Airway epithelial cell (primary cell): ENCODE results near the gene RND3.

DNA sequence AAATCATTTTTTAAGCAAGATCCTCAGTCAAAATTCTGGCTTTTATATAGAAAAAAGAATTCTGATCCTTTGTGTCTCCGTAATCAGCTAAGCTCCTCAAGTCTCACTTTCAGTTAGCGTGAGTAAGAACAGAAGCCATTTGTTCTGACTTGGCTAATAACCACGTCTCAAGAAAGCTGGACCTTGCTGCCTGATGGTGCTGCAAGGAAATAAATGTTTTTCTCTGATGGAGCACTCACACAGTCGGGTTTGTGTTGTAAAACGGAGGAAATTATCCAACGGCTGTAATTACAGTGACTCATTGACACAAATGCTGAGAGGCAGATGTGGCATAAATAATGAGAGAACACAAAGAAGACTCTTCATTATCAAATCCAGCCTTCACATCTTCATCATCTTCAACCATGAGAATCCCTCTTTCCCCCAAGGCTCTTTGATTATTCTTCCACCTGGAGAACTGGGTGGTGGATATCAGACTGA, 252.7 kb downstream of the RND3 start:
- RAMPAGE, long total RNA = no peak

GRCh38 chr2:150466082-150466638, 21.3 kb downstream of the RND3 start:
- RAMPAGE, long total RNA = no peak

DNA sequence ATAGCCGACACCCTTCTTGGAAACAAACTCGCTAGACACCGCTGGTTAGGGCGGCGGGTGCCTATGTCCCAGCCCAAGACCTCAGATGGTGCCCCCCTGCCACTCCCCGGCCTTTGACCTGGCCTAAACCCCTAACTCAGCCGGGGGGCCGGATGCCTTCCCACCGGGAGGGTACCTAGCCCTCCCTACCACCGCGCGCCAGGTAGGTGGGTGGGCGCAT, 1.9 kb downstream of the RND3 start:
- RAMPAGE, long total RNA = no peak

DNA sequence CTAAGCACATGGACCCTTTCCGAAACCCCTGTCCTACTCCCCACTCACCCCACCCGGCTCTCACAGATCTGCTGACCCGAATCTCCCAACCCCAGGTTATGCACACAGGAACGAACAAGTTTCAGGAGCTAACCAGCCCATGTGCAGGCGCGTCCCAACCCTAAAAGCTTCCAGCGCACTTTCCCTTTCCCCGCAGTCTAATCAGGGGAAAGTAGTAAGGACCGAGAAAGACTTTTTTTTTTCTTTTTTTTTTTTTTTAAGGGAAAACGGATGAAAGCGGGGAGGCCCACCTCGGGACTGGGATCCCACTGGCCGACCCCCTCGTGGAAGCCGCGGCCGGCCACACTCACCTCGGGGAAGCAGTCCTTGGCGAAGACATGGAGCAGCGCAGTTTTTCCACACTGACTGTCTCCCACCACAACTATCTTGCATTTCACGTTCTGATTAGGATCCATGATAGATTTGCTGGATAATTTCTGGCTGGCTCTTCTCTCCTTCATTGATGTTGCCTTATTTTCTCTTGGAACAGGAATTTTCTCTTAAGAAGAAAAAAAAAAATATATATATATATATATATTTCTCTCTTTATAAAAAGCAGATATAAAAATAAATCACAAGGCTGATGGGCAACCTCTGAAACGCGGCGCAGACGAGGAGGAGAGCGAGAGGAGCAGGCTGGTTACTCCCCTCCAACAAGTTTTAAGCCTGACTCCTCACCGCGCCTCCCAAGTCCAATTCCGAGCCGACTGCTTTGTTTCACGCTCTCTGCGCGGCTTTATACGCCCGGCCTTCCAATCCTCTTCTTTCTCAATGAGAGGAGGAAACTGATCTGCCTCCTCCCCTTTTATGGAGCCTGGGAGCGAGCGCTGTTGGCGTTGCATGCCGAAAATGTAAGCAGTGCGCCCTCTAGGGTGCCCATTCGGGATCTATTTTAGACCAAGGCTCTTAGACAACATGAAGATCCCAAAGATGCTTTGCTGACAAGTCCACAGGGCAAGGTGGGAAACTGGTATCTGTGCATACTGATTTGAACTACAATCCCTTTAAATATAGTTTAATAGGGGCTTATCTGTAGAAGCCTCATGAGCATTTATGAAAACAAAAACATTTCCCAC, at the start of gene RND3:
RND3 (minus strand) TSS at position 750 of the 1,115 bp plus-strand sequence.
- RAMPAGE, long total RNA = no peak

- RAMPAGE, long total RNA = no peak
Observed at GRCh38 chr2:150541561-150542035, 54.1 kb upstream of the RND3 start.

- RAMPAGE, long total RNA = no peak
Observed at GRCh38 chr2:151464929-151465684, 55.4 kb downstream of the RIF1 start.

DNA sequence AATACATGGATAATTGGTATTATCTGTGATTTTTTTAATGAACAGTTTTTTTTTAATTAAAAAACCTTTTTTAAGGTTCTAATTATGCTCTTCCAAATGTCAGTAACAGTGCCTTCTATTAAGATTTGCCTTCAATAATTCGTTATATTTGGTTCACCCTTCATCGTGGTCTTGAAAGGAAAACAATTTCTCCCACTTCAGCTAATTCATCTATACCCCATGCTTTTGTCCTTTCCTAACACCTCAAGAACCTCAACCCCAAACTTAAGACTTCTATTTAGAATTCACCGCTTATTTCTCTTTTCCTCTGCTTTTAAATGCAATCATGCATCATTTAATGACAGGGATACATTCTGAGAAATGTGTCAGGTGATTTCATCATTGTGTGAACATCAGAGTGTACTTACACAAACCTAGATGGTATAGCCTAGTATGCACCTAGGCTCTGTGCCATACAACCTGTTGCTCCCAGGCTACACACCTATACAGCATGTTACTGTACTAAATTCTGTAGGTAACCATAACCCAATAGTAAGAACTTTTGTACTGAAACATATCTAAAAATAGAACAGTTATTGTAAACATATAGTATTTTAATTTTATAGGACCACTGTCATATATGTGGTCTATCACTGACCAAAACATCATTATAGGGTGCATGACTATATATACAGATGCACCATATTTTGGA, 22.9 kb downstream of the ARL5A start:
- RAMPAGE, long total RNA = no peak

GRCh38 chr2:152387836-152388624, 53.1 kb downstream of the FMNL2 start:
- RAMPAGE, long total RNA = no peak

- RAMPAGE, long total RNA = no peak
Observed at GRCh38 chr2:152403468-152403835, 68.5 kb downstream of the FMNL2 start.

DNA sequence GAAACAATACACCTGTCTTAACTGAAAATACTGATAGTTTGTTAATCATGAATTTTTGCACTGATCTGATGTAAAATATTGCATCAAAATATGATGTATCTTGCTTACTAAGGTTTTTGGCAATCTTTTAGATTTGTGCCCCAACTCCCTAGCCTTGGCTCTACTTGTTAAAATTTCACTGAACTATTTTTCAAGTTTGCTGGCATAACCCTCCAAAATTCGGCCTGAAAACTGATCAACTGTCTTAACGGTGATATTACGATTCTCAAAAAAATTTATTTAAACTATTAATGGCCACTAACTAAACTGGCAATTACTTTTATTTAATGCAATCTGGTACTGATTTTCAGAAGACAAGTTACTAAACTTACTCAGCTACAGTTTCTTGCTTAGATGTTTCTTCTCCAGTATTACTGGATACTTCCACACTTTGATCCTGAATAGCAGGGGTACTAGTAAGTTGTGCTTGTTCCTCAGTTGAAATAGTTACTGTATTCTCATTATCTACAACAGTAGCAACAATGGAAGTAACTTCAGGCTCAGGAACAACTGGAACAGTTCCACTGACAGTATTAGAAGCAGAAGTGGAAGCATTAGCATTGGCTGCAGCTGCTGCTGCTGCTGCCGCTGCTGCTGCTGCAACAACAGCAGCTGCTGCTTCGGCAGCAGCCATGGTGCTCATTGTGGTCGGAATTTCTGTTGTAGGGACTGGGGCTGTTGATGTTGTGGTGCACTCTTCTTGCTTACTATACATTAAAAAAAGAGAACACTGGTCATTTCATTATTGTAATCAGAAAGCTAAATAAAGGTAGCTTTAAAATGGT, 41.0 kb downstream of the PRPF40A start:
- RAMPAGE, long total RNA = no peak

GRCh38 chr2:152679185-152679598, 38.1 kb downstream of the PRPF40A start:
- RAMPAGE, long total RNA = no peak

GRCh38 chr2:154449815-154450403, 248.6 kb upstream of the KCNJ3 start:
- RAMPAGE, long total RNA = no peak

GRCh38 chr2:154700201-154700621, 1.7 kb downstream of the KCNJ3 start:
- RAMPAGE, long total RNA = no peak

DNA sequence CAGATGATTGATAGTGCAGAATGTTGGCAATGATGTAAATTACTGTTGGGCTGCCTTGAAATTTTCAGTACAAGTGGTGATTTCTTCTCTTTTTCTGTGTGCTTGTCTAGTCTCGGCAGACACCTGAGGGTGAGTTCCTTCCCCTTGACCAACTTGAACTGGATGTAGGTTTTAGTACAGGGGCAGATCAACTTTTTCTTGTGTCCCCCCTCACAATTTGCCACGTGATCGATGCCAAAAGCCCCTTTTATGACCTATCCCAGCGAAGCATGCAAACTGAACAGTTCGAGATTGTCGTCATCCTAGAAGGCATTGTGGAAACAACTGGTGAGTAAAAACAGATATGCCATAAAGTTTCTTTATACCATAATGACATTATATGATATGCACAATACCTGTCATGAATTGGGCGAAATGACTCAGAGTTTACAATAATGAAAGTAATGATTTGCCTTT, 11.0 kb downstream of the KCNJ3 start:
- RAMPAGE, long total RNA = no peak

- RAMPAGE, long total RNA = no peak
Observed at GRCh38 chr2:156013546-156014228, 318.8 kb downstream of the NR4A2 start.

DNA sequence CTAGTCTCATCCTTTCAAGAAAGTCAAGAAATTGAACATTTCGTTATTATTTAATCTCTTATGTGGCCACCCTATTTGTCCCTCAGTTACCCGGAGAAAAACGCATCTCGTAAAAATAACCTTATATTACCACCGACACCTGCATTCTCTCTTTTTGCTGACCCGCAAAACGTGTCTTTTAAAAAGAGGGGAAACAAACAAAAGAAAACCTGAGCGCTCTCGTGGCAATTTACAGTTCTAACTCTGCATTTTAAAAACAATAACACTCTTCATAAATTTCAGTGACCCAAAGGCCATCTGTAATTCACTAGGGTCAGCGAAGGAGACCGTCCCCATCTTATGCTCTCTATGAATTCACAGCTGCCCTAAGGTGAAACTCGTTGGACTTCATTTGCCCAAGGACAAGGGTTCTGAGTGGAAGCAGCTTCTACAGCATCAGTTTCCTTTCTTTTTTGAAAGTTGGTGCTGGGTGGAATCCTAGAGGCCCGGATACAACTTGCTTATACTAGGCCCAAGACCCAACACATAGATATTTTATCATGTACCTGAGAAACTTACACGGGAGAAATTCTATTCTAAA, 9.2 kb downstream of the NR4A2 start:
- RAMPAGE, long total RNA = no peak

DNA sequence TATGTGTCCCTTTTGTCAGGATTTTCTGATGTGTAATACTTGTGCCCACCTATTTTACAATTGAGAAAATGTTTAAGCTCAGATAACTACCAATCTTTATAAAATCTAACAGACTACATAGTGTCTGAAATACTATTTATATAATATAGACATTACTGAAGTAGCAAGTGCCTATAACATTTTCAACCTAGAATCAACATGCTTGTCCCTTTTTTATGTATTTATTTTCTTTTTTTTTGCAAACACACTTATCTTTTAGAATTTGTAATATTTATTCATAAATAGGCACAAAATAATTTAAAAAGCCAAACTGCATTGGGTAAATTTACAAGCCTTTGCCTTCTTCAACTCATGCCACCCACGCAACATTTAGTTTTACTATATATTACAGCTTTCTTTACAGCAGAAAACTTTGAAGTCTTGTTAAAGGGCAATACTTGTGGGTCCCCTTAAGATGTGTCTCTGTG, 7.6 kb downstream of the NR4A2 start:
- RAMPAGE, long total RNA = no peak

DNA sequence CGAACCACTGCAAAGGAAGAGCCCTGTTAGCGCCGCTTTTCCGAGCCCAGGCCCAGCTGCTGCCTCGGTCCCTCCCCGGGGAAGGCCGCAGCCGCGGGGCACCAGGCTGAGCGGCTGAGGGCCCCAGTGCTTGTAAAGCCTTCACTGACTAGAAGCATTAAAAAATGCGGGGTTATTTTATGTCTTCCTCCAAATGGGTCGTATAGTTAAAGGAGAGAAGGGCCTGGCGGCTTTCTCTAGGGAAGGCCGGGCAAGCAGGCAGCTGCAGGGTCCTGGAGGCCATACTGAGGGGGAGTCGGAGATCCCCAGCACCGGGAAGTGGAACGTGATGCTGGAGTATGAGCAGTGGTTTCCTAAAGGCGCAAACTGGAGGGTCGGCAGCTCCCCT, 4.5 kb downstream of the NR4A2 start:
- RAMPAGE, long total RNA = no peak

DNA sequence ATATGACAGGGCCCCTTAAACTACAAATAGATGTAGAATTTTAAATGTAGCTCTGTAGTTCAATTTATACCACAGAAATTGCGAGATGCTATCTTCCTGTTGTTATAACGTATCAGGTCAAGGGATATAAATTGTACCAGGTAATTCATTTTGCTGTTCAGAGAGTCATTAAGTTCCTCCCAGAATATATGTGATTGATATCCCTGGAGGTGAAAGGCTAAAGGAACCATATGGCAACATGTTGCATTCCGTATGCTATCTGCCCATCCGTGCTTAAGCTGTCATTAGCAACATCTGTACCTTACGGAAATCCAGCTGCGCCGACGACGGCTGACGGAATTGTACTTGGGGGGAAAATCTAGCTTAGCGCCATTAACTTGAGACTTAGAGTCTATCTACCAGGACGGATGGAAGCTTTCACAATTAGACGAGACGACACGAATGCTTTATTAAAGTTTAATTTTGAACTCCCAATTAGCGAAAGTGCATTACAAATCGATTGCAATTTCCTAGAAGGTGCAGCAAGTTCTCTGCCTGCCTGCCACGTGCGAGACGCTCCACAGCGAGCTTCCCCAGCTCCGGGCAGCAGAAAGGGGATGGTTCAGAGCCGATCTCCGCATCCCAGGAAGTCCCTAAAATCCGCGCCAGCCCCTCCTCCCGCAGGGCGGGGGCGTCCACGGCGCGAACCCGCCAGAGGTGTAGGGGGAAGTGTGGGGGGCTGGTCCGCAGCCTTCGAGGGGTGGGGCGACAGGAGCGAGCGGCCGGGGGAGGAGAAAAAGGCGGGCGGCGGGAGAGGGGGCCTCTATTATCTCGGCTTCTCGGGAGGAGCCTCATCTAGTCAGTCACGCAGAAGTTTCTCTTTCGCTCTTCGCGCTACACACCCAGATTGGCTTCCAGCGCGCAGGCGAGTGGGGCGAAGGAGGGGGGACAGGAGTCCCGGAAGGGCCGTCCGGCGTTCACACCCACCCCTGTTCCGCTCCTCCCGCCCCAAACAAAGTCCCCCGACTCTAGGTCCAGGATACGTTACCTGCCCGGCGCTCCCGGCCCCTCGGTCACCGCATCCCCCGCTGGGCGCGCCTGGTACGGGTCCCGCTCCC, 8.8 kb upstream of the NR4A2 start:
- RAMPAGE, long total RNA = no peak

DNA sequence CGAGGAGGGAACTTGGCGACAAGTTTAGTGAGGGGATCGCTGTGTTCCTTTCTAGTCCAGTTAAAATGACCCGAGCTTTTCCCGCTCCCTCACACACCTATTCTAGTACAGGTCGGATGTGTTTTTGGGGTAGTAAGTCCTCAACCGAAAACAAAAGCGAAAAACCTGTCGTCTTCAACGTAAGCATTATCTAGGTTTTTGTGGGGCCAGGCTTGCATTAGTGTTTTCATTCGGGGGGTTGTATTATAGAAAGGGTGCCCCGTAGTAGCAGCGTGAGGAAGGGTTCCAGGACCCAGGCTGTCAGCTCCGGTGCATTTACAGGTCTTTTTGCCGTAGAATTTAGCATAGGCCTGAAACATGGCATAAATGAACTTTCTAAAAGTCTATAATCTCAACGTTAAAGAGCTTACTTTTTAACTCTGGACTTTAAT, 10.3 kb upstream of the NR4A2 start:
- RAMPAGE, long total RNA = no peak